A673 (cell line): ENCODE measurements around a stretch of chr15.

- PRO-cap: bidirectional peak, plus-strand start at chr15:96340757, minus-strand start at chr15:96340603; bidirectional peak, plus-strand start at chr15:96340828, minus-strand start at chr15:96340833
These were observed 10.1 kb downstream of the NR2F2 start for GRCh38 chr15:96340349-96341162.

DNA sequence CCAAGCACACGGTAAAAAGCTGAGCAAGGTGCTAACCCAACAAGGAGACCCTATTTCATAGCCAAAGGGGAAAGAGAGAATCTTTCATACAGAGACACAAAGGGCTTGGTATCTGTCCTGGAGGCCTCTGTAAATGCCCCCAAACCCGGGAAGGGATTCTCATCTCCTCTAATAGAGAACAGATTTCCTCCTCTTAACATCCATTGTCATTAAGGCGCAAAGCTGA is 11.9 kb downstream of the NR2F2 start:
- PRO-cap: unidirectional peak, minus-strand start at position 134 of the sequence

DNA sequence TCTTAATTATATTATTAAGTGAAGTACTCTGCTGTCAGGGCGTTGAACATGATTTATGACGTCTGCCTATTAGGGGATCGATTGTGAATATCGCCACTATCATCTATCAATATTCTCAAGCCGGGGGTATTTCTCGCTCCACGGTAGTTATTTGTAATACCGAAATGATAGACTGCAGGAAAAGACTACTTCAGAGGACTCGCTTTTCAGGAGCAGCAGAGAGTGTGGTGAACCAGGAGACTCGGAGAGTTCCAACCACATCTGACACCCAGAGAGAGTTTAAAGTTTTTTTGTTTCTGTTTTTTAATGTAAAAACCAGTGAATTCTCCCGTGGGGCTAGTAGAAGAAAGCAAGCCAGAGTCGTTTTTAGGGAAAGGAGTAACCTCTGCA is 20.7 kb downstream of the NR2F2 start:
- PRO-cap: no peak

- PRO-cap: bidirectional peak, plus-strand start at chr15:96357100, minus-strand start at chr15:96356959; bidirectional peak, plus-strand start at chr15:96357402, minus-strand start at chr15:96357315
These were observed 26.3 kb downstream of the NR2F2 start for GRCh38 chr15:96356469-96357560.

- PRO-cap: no peak
These were observed 32.6 kb downstream of the NR2F2 start for GRCh38 chr15:96362890-96363769.

GRCh38 chr15:96365783-96366255 is 35.3 kb downstream of the NR2F2 start:
- PRO-cap: no peak

DNA sequence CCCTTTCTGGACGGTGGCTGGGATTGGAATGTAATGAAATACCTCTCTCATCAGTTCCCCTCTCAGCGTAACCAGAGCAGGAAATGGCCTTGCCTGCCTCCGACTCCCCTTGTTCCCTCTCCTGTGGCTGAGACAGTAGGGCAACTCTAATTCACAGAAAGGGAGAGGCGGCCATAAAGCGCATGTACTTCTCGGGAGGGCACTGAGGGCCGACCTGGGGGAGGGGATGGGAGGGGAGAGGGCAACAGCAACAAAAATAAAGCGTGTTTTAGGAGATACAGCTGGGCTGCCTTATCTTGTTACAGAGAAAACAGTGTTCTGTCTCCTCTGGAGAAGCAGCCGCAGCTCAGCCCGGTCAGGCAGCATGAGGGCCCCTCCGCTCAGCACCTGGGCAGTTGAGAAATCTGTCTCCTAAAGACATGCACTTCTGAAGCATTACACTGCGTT is 783.3 kb upstream of the ARRDC4 start:
- PRO-cap: no peak

GRCh38 chr15:97234006-97234347 is 726.5 kb upstream of the ARRDC4 start:
- PRO-cap: unidirectional peak, plus-strand start at chr15:97234292

DNA sequence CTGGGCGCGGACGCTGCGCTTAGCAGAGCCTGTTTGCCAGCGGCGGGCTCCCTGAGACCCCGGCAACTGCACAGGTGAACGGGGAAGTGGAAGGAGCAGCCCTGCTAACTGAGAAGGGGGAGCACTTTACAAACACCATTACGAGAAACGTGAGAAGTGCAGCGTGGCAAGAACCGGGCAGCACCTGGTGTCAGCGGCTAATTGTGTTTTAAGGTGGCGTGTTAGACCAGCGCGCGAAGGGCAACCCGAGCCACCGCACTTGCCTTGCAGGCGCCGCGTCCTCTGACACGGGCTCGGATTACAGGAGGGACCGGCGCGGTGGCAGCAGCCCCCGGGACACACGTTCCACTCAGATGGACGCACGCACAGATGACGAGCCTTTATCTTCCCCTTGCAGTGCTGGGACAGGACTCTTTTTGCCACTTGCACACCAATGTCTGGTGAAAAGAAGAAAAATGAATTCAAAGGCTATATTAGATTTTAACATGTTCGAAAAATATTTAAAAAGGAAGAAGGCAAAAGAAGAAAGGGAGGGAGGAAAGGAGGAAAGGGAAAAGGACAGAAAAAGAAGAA is 307.6 kb upstream of the ARRDC4 start:
- PRO-cap: no peak

- PRO-cap: no peak
These were observed 254.4 kb upstream of the ARRDC4 start for GRCh38 chr15:97706009-97706584.

- PRO-cap: no peak
These were observed 56.4 kb downstream of the ARRDC4 start for GRCh38 chr15:98016859-98017394.

DNA sequence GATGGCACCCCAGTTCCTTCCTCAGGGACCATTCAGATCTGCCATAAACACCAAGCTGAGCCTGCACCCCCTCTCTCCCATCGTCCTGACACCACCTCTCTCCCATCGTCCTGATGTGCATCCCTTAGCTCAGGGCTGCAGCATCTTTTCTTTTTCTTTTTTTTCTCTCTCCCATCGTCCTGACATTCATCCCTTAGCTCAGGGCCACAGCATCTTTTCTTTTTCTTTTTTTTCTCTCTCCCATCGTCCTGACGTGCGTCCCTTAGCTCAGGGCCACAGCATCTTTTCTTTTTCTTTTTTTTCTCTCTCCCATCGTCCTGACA is 126.0 kb upstream of the IGF1R start:
- PRO-cap: no peak

DNA sequence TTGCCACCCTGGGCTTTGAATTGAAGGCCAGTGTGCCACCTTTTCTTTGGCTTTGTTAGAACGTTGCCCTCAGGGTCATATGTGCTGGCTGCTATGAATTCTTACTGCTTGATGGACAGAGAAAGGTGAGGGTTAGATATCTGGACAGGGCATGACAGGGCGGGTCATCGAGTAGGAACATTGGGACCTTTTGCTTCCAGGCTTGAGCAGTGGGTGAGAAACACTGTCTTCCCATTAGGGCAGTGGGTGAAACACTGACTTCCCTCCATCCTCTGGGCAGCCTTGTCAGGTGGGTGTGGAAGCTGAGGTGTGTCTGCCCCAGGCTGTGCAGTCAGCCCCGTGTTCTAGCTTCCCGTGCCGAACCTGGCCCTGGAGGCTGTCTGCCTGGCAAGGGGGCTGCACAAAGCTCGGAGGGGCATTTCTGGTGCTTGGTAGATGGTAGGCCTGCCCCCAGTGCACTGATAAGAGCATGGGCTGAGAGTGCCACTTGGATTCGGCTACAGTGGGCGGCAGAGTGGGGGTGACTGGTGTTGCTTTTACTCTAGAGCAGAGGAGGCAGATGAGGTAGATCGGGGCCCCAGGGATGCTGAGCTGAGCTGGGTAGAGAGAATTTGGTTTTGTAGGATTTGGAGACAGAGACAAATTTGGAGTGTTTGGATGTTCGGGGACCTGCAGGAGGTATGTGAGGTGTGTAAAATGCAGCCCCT is 21.2 kb downstream of the IGF1R start:
- PRO-cap: no peak

DNA sequence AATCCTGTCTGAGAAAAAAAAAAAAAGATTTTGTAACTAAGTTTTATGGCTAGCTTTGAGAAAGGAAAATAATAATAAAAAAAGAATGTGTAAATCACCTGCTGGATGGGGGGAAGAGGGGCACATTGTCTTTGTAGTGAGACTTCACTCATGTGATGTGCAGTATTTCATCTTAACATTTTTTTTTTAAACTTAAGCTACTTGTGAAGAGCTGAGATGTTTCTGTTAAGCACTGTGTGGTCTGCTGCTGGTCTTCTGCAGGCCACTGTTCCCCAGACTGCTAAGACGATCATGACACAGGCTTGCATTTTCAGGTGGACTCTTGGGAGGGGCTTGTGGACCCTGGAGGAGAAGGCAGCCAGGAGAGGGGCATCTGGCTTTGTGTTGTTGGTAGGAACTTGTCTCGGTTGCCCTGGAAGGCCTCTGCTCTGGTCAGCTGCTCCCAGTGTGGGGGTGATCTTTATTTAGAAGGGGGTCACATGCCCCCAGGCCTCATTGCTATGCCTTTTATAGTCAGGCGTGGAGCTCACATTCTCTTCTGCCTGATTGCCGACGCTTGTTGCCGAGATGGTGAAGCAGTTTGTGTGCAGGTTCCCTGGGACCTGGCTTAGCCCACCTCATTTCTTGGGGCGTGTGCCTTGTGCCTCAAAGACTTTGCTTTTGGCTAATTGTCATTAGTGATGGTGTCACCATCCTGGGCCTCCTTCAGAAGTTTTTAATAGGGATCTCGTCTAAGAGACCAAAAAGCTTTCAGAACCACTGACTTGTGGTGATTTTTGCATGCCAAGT is 66.5 kb downstream of the IGF1R start:
- PRO-cap: no peak

DNA sequence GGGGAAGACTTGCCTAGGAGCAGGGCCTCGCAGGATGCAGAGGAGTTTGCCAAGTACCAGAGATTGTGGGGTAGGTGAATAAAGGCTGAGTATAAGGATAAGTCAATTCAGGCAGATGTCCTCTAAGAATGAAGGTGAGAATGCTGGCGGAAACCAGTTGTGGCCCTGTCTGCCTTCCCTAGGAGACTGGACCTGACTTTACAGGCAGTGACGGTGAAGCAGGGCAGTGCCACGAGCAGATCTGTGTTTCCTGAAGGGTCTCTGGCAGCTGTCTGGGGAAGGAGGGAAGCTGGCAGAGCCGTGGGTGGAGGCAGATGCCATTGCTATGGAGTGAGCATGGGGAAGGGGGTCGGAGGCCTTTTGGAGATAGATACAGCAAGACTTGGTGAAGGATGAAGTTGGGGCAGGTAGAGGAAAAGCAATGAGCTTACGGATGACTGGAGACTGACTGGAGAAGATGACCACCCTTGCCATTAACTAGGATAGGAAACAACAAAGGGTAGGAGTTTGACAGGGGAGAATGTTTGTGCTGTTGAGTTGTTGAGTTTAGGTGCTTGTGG is 84.0 kb downstream of the IGF1R start:
- PRO-cap: no peak

- PRO-cap: no peak
These were observed 129.0 kb downstream of the IGF1R start for GRCh38 chr15:98777232-98777944.

DNA sequence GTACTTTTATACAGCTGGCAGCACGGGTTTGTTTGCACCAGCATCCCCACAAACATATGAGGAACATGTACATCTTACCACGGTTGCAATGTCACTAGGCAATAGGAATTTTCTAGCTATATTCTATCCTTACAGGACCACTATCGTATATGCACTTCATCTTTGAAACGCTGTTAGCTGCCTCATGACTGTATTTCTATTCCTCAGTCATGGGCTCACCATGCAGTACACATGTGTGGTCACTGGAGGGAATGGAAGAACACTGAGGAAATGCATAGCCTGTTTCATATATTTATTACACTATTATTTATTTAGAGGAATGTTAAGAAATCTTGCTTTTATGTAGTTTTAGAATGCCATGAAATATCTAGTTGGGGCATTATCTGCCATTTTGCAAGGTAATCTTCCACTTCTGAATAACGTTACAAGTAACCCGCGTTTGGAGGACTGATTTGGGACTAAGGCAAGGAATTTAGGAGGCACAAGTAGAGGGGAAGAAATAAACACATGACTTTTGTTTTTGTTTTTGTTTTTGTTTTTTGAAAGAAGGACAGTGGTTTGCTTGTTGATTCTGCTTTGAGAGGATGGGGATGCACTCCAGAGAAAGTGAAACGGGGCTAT is 155.7 kb downstream of the IGF1R start:
- PRO-cap: no peak

GRCh38 chr15:98845132-98845546 is 162.5 kb downstream of the PGPEP1L start:
- PRO-cap: no peak

DNA sequence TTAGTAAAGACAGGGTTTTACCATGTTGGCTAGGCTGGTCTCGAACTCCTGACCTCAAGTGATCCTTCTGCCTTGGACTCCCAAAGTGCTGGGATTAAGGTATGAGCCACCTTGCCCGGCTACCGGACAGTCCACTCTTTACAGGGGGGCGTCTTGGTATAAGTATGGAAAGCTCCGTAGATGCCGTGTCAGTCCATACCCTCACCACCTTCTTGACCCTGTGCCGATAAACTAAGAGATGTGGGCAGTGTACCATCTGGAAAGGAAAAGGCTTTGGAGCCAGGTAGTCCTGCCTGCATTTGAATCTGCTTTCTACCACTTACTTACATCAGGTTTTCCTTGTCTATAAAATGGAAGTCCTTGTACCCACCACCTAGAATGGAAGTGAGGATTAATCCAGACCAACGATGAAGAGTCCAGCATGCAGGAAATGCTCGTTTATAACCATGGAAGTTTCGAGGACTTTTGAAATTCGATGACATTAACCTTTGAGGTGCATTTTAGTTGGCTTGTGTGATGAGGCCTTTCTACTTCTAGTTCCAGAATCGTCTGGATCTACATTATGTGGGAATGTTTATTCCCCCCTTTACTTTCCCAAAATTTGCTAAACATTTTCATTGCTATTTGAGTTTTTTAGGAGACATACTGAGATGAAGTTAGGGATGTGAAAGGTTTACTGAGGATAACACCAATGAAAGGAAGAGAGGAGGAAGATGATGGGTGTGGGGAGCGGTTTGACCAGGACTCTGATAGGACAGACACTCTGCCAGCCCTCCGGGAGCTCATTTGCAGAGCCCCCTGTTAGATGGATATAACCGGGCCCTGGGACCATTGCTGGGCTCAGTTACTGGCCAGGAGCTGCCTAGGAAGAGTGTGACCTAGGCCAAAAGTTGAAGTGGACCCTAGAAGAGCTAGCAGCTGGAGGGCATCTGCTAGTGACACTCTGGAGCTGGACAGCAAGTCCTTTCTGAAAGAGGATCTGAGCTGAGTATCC is 160.1 kb downstream of the PGPEP1L start:
- PRO-cap: no peak

DNA sequence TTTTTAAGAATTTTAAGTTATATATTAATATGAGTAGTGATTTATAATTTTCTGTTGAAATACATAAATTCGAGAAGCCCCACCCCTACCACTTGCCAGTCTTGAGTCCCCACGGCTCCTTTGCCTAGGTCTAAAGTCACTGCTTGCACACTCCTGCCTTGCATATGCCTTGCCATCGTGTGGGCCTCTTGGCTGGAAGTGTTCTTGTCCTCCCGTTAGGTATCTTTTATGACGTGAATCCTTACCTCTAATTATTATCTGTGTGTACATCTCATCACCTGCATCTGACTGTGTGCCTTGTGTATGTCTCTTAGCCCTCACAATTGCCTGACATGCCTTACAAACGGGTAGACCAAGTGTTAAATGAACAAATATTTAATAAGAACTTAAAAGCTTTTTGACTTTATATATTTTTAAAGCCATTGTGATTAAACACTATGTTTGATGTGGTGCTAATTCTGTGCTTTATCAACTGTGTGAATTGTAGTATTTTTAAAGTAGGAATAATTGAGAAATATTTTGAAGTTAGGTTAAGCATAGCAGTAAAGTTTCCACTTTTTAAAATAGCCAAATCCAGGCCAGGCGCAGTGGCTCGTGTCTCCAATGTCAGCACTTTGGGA is 140.1 kb downstream of the PGPEP1L start:
- PRO-cap: no peak